Smooth muscle cell (in vitro differentiated cells): ENCODE results near the genes AKIP1 and TMEM9B.

- RAMPAGE, long total RNA: no peak
These were observed 30.4 kb downstream of the TRIM66 start for GRCh38 chr11:8651906-8652675.

DNA sequence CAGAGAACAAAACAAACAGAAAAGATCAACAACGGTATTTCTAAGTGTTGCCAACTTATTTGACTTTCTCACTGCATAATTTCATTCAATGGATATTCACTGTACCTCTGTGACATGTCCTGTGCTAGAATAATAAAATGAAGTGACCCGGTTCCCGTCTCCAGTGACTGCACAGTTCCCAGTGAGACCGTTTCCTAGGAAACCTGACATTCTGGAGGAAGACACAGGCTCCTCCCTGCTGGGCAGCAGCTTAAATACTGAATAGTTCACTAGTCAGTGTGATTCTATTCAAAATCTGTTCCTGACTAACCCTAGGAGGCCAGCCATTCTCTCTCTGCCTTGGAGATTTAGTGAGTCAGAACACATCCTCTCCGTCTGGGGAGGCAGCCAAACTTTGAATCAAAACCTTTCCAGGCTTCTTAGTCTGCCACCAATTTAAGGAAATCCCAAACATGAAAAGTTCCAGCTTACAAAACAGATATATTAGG is 11.3 kb downstream of the TRIM66 start:
- RAMPAGE, long total RNA: no peak

- RAMPAGE, long total RNA: no peak
These were observed 11.0 kb downstream of the RPL27A start for GRCh38 chr11:8693300-8694189.

GRCh38 chr11:8701795-8702973 is 19.6 kb downstream of the RPL27A start:
- RAMPAGE, long total RNA: no peak

GRCh38 chr11:8716204-8716750 is 33.7 kb downstream of the RPL27A start:
- RAMPAGE, long total RNA: no peak

GRCh38 chr11:8739049-8739683 is 56.6 kb downstream of the RPL27A start:
- RAMPAGE, long total RNA: no peak

- RAMPAGE, long total RNA: no peak
These were observed 23.2 kb downstream of the DENND2B start for GRCh38 chr11:8787305-8787740.

- RAMPAGE, long total RNA: no peak
These were observed 19.4 kb downstream of the DENND2B start for GRCh38 chr11:8790955-8791494.

DNA sequence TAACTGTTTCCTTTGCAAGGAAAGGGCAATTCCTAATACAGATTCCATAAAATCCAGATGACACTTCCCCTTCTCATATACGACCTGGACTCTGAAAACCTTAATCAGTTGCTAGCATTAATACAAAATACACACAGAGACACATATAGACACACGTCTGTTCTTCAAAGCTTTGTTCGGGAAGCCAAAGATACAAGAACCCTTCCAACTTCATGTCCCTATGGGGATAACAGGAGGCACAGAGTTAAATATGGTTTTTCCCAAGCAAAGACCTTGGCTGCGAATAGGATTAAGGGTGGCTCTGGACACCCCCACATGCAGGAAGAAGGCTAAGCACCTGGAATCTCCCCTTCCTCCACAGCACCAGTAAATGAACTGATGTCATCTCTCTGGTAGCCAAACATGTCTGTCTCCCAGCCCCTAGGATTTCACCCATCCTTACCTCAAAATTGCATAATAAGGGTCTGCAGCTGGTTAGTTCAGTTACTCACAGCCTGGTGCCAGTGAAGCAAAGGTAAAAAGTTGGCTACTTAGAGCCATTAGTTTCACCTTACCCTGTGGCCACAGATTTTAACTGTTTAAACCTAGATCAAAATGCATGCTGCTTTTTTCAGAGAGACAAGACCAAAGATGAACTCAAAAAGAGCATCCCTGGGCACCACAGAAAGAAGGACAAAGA is 23.1 kb upstream of the DENND2B start:
- RAMPAGE, long total RNA: no peak

DNA sequence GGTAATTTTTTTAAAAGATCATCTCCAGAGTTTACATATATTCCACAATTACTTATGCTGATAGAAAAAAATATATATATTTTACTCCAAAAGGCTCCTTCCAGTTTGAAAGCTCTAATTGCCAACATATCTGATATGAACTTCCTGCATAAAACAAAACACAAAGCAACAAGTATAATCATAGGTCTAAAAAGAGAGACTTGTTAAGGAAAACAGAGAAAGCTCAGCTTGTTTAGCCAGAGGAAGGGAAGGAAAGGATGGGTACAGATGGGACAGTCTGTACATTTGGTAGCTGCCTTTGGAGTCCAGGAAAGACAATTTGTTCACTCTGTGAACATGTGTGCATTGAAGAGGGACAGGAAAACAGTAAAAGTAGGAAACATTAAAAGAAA is 45.7 kb upstream of the AKIP1 start:
- RAMPAGE, long total RNA: no peak

- RAMPAGE, long total RNA: start-site peak on the minus strand at chr11:8870966-8871056, 100 and 66 reads in 2 replicates
These were observed 40.3 kb upstream of the AKIP1 start for GRCh38 chr11:8870268-8871434.

DNA sequence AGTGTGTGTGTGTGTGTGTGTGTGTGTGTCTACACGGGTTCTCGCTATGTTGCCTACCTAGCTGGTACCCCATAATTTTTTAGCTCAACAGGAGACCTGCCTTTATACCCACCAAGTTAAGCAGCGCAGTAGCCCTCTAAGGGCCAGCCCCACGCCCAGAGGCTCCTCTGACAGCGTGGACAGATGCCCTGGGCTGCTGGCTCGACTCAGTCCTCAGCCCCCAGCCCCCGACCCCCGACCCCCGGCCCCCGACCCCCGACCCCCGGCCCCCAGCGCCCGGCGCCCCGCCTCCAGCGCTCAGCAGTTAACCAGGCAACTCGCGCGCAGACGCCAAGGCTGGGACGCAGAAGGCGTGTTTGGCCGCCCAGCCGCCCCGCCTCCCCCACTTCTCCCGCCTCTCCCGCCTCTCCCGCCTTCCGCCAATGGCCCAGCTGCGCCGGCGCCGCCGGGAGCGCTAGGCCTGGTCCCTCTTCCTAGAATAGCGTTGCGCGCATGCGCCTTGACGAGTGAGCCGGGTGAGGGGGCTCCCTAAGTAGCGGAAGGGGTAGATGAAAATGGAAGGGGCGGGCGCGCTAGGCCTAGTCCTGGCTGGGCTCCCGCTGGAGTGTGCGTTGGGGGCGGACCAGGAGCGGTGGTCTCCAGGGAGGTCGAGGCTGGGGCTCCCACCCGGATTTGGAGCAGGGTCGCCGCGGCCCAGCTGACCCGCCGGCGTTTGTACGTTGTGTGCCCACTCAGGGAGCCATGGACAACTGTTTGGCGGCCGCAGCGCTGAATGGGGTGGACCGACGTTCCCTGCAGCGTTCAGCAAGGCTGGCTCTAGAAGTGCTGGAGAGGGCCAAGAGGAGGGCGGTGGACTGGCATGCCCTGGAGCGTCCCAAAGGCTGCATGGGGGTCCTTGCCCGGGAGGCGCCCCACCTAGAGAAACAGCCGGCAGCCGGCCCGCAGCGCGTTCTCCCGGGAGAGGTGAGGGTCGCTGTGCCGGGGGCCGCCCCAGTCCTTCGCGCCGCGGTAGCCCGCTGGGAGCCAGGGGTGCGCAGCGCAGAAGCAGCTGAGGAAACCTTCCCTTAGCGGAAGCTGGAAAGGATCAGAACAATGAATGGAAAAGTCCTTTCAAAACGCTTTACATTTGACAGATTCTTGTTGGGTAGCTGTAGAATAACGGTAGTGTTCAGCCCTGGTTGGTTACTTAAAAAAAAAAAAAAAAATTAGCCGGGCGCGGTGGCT is at the start of gene AKIP1:
Gene AKIP1 (plus strand): TSS at position 481 of the 1,224 bp plus-strand sequence.
- RAMPAGE, long total RNA: start-site peak on the plus strand centred at position 501 of the sequence, 40 bp wide, 102 and 263 reads in 2 replicates; start-site peak on the plus strand centred at position 593 of the sequence, 37 bp wide, 88 and 20 reads in 2 replicates

DNA sequence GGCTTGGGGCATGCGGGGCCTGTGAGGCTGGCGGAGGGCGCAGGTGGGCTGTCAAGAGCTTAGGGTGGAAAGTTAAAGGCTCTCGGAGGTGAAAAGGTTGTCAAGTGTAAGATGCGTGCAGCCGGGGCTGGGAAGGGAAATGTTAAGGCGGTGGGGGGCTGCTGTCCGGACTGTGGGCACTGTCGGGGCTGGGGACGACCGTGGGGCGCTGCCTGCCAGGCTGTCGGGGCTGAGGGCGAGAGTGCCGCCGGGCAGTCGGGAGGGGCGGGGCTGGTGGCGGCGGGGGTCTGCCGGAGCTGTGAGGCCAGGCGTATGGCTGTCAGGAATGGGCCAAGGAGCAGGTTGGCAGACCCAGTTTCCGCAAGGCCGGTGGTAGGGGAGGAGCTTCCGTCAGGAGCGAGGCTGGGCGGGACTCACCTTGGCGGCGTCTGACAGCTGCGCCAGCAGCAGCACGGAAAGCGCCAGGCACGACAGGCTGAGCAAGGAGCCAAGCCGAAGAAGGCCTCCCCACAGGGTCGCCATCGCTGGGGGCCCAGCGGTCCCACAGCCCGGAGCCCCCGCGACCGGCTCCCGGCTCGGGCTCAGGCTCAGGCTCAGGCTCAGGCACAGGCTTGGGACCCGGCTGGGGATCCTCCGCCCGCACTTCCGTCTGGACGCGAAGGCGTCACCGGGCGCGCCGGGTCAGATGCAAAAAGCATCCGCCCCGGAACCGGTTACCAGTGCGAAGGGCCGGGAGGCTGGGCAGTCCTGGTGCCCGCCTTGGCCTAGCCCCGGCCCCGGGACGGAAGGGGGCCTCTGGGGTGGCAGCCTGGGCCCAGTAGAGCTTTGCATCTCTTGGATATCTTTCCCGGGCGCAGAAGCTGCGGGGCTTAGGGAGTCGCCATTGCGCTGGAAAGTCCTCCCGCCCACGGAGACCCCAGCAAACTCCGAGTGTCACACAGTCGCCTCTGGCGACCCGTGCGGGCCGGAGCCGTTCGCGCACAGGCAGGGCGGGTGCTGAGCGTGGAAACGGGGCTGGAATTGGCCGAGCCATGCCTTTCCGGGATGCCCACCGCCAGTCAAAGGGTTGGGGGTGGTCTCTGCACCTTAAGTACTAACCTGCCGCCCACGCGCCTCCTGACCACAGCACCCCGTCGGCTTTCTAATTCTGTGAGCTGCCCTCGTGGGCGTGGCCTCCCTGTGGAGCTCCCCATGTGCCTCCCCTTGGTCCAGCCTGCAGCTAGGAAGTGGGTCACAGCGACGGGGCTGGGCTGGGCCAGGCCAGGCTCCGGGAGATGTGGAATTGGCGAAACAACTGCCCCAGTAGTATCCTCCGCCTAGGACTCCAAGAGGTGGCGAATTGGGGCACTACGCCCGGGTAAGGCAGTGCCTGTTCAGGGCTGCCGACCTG is at the start of gene TMEM9B:
Gene TMEM9B (minus strand): TSS at position 651 of the 1,390 bp plus-strand sequence.
- RAMPAGE, long total RNA: start-site peak on the minus strand centred at position 621 of the sequence, 65 bp wide, 395 and 333 reads in 2 replicates

- RAMPAGE, long total RNA: no peak
These were observed 812 bp downstream of the TMEM41B start for GRCh38 chr11:9313593-9313969.

GRCh38 chr11:9612907-9613840 is 39.7 kb downstream of the WEE1 start:
- RAMPAGE, long total RNA: no peak

DNA sequence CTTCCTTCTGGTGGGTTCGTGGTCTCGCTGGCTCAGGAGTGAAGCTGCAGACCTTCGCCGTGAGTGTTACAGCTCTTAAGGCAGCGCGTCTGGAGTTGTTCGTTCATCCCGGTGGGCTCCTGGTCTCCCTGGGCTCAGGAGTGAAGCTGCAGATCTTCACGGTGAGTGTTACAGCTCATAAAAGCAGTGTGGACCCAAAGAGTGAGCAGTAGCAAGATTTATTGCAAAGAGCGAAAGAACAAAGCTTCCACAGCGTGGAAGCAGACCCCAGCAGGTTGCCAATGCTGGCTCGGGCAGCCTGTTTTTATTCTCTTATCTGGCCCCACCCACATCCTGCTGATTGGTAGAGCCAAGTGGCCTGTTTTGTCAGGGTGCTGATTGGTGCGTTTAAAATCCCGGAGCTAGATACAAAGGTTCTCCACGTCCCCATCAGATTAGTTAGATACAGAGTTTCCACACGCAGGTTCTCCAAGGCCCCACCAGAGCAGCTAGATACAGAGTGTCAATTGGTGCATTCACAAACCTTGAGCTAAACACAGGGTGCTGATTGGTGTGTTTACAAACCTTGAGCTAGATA is 41.6 kb upstream of the SWAP70 start:
- RAMPAGE, long total RNA: no peak

DNA sequence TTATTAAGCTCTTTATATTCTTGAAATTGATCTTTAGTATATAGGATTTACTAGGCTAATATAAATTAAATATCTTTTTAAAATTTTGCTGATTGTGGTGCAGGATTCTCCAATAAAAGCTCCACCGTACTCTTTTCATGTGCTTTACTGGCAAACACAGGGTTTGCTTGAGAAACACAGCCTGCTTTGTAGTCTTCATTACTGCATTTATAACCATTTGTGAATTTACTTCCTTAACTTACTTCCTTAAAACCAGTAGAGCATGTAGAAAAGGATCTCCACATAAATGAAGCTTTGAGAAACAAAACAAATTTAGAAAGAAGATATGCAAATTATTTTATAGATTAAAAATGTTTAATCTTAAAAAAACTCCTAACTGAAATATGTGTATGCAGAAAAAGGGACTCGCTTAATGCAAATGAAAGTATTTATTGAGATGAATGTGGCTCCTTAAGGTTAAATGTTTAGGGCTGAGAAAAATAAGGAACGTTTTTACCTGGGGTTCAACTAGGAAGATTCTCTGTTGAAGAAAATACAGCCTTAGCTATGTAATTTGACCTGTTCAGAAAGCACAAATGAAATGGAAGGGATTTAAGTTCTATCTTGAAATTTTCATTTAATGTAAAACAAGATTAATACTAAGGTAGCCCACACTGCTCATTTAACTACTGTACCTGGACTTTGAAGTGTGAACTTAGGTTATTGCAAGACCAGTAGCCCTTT is 29.0 kb downstream of the SWAP70 start:
- RAMPAGE, long total RNA: no peak

DNA sequence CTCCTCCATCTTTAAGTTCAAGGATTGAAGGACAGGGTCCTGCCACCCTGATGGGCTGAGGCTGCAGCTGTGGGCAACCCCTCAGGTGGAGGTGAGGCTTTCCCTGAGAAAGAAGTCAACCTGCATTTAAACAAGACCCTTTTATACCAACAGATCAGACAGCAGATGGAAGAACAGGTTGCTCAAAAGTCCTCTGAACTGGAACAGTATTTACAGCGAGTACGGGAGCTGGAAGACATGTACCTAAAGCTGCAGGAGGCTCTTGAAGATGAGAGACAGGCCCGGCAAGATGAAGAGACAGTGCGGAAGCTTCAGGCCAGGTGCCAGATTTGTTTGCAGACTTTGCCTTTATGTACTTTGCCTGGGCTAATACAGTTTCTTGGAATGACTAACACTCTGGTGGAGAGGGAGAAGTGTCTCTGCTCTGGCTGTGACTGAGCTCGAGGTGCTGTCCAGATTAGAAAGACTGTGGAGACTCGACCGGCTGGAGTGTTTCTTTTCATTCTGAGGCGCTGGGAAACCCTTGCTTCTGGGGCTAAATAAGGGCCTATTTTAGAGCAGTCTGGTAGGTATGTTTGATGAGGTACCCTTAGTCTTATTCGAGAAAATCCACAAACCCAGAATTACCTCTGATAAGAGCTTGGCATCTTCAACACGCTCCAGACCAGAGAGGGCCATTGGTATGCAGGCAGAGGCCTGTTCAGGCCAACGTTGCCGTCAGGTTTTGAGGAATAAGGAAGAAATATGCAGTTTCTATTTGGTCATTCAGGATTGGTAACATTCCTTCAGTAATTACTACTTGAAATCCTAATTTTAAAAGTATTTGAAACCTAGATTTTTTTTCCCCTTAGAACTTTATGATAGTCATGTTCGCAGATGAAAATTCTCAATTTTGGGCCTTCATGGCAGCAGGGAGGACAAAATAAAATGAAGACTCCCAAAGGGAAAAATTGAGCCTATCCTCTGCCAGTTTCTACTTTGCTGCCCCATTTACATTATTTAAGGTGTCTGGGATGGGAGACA is 76.5 kb downstream of the SWAP70 start:
- RAMPAGE, long total RNA: no peak

GRCh38 chr11:9892543-9892971 is 228.7 kb downstream of the SWAP70 start:
- RAMPAGE, long total RNA: no peak

GRCh38 chr11:10134747-10135340 is 159.2 kb downstream of the SBF2 start:
- RAMPAGE, long total RNA: no peak